HT-29 (cell line): ENCODE data around the gene PAWR.

DNA sequence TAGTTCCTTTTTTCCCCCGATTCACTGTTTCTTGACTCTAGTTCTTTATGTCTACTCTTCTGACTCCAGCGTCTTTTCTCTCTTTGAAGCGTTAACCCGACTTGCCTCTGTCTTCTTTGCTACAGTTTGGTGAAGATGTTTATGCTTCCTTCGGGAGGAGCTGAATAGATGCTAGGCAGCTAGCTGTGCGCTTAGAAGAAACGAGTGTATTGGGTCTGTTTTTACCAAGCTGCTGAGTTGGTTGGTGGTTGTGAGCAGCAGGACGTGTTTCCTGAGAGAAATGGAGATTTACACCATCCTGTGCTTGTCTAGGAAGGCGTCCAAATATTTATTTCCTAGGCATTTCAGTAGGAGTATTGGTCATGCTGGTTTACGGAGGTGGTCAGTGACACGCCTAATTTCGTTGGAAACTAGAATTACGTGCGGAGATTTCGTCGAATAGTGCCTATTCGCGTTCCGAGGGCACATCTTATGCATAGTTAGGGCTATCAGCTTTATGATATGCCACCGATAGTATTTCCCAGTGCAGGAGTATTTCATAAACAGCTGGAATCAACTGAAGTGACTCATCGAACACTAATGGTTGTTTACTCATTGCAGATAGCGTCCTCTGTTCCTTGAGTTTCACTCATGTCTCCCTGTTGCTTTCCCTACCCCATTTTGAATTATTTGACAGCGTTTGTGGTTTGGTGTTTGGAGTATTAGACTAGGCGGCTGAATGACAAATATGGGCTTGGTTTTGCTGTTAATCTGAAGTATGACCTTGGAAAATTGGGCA, 731 bp downstream of the TBC1D15 start:
- RAMPAGE, long total RNA = no peak

- RAMPAGE, long total RNA = no peak
Observed at GRCh38 chr12:71844993-71845565, 5.5 kb downstream of the TBC1D15 start.

- RAMPAGE, long total RNA = no peak
Observed at GRCh38 chr12:71848146-71848556, 8.6 kb downstream of the TBC1D15 start.

DNA sequence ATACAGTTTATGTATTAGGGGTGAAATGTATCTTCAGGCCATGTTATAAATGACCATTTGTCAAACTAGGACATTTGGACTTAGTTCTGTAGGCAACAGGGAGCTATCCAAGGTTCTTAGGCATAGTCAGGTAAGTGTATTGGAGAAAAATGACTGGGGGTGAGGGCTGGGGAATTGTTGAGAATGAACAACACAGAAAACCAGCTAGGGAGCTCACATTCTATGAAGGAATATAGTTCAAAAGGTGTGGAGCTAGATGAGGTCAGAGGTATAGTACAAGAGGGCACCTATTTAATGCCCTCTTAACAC, 42.6 kb downstream of the TPH2 start:
- RAMPAGE, long total RNA = no peak

- RAMPAGE, long total RNA = no peak
Observed at GRCh38 chr12:75566637-75566836, 55.1 kb upstream of the KRR1 start.

GRCh38 chr12:75640999-75641482, 129.6 kb upstream of the KRR1 start:
- RAMPAGE, long total RNA = no peak

DNA sequence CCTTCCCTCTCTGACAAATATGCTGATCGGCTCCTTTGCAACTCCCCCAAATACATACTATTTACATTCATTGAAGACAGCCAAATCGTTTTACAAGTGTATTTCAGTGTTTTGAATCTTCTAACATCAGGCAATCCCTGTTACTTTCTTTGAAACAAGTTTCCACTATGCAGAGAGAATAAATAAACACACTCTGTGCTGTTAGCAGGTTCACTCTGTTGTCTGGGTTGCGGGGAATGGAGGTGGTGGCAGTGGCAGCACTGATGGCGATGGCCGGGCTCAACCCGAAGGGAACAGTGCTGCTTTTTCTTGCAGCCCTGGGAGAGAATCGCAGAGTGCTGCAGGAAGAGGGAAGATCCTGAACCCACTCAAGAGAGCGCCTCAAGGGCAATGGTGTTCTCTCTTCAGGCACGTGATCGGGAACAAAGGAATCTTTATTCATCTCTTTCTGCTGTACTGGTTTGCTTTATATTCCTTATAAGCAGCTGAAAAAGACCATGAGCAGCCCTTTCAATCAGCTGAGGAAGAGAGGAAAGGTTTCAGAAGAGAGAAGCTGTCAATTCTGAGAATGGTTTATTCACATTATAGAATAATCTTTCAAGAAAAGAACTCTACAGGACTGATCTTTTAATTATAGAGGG, 195.3 kb downstream of the NAP1L1 start:
- RAMPAGE, long total RNA = no peak

DNA sequence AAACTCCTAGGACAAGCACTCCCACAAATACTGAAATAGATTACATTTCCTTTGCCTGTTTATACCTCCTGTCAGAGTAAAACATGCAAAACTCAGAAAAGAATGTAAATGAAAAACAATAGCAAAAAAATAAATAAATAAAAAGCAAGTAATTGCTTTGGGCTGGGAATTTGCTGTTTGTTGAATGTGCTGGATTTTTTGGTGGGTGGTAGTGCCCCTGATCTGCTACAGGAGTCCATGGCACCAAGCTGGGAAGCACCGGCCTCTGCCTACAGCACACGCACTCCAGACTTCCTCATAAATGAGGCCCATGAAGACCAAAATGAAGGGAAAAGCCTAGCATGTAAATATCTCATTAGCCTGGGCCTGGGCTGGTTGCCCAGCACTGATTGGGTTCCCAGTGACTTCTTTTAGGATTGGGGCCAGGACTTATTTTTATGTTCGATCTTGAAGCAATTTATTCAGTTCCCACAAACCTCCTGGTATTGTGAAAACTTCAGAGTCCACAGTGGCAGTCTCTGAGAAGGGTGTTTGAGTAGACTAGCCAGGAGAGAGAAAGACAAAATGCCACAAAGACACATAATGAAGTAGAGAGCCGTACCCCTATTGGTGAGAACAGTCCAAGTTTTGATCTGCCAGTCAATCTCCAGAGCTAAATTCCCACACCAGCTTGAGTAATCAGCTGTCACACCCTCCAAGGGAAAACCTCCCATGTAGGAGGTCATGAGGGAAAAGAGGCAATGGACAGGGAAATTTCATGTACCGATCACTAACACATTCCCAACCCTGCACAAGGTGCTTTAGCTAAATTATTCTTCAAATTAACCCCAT, 131.2 kb downstream of the NAP1L1 start:
- RAMPAGE, long total RNA = no peak

DNA sequence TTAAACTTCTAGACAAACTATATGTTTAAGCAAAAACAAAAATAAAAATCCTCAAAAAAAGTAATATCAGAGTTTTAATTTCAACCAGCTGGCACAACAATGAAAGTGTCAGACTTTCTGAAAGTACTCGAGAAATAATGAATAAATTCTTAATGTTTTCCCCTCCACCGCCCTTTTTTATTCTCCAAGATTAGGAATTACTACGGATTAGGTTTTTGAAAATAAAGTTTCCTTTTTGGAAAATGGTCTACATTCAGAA, 55.0 kb downstream of the NAP1L1 start:
- RAMPAGE, long total RNA = no peak

DNA sequence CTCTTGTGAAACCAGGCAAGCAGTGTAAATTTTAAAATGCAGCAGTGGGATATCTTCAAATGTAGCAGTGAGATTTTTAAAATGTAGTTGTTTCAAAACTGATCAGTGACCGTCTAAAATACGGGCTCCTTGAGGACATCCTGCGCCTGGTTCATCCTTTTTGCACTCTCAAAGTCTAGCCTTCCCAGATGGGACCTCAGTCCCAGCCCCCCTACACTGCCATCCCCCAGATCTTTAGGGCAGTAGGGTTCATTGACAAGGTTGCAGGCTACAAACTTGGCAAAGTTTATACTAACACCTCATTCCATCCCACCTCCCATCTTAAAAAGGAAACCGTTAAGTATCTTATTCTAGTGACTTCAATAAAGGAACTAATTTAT, 1.6 kb downstream of the NAP1L1 start:
- RAMPAGE, long total RNA = no peak

- RAMPAGE, long total RNA = no peak
Observed at GRCh38 chr12:76375066-76375402, 26.8 kb upstream of the BBS10 start.

DNA sequence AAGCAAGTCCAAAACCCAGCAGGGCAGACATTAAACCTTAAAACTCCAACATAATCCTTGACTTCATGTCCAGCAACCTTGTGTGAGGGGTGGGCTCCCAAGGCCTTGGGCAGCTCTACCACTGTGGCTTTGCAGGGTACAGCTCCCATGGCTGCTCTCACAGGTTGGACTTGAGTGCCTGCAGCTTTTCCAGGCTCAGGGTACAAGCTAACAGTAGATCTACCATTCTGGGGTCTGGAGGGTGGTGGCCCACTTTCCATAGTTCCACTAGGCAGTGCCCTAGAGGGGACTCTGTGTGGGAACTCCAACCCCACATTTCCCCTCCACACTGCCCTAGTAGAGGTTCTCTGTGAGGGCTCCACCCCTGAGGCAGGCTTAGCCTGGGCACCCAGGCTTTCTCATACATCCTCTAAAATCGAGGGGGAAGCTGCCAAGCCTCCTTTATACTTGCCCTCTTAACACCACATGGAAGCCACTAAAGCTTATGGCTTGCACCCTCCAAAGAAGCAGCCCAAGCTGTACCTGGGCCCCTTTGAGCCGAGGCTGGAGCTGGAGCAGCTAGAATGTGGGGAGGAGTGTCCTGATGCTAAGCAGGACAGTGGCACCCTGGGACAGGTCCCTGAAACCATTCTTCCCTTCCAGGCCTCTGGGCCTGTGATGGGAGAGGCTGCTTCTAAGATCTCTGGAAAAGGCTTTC, 41.2 kb downstream of the OSBPL8 start:
- RAMPAGE, long total RNA = no peak

DNA sequence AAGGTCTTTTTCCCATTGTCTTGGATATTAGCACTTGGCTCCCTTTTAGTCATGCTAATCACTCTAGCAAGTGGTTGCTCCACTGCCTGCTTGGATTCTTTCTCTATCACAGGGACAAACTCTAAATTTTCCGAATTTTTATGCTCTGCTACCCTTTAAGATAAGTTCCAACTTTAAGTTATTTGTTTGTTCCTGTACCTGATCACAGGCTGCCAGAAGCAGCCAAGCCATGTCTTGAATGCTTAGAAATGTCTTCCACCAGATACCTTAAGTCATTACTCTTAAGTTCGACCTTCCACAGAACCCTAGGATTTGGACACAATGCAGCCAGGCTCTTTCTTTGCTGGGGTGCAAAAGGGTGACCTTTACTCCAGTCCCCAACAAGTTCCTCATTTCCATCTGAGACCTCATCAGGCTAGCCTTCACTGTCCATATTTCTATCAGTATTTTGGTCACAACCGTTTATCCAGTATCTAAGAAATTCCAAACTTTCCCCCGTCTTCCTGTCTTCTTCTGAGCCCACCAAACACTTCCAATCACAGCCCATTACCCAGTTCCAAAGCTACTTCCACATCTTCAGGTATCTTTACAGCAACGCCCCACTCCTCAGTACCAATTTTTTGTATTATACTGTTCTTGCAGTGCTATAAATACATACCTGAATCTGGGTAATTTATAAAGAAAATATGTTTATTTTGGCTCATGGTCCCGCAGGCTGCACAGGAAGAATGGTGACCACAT, 40.5 kb downstream of the OSBPL8 start:
- RAMPAGE, long total RNA = no peak

- RAMPAGE, long total RNA = no peak
Observed at GRCh38 chr12:77324484-77325154, 259.2 kb upstream of the E2F7 start.

DNA sequence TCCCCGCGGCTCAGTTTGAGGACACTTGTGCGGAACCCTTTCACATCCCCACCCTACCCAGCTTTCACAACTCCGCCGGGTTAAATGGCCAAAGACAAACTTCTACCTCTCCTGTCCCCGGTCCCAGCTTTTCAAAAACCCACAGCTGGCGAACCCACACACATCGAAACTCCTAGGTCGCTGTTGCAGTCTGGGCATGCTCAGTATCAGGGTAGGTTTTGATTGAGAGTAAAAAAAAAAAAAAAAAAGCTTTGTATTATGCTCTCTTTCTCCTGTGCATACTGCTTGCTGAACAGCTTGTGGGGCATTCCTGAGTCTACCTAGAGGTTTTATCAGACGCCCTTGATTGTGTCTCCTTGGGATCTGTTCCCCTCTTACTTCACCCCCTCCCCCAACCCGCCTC, 448 bp upstream of the SYT1 start:
- RAMPAGE, long total RNA = no peak

GRCh38 chr12:79685025-79685464, 5.7 kb downstream of the PAWR start:
- RAMPAGE, long total RNA = no peak

- RAMPAGE, long total RNA = no peak
Observed at GRCh38 chr12:79690831-79691639, at the start of gene PAWR. TSS of gene PAWR (minus strand) at chr12:79690964.

DNA sequence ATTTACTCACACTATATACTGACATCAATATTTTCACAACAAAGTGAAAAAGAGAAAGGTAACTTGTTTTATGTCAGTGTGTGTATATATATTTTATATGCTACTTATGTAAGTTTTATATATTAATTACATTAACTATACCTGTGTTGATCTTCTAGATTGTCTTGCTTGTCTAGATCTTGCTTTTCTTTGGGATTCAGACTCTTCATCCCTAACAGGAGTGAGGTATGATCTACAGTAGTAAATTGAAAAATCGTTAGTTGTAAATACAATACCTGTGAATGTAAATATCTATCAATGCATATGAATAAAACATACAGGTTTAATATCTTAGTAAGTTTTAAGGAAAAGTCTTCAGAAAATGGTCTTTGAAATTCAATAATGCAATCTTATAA, 107.6 kb upstream of the PAWR start:
- RAMPAGE, long total RNA = no peak

GRCh38 chr12:80044752-80045215, 54.6 kb upstream of the OTOGL start:
- RAMPAGE, long total RNA = no peak

DNA sequence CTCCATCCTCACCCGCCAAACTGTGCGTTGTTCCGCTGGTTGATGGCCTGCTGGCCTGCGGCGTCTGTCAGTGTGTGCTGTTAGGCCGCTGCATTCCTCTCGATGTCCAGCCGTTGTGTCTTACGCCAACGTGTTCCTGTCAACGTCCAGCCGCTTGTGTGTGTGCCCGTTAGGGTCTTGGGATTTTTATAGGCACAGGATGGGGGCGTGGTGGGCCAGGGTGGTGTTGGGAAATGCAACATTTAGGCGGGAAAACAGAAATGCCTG, 69.2 kb downstream of the PTPRQ start:
- RAMPAGE, long total RNA = no peak